Cytotoxic T cell (primary cell): ENCODE data around the gene SMCR8.

DNA sequence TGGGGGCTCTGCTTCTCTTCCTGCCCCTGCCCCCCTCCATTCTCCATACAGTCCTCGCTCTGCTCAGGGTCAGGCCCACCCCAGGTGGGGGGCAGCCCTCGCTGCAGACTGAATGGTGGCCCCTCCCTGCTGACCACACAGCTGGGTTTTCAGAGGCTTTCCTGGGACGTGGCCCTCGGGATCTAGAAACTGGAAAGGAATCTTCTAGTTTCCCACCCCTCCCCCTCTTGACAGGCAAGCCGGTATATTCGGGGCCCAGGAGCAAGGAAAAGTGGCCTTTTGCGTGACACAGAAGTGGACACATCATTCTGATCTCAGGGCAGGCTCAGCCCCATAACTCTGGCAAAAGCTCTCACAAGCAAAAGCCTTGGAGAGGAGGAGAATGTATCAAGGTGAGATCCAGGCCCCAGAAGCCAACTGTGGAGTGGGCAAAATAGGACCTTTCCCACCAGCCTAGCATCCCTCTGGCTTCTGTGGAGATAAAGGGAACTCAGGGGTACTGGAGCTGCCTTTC, 2.1 kb downstream of the RAI1 start:
- PRO-cap, 2 experiments = no peak in any of the 2 experiments

DNA sequence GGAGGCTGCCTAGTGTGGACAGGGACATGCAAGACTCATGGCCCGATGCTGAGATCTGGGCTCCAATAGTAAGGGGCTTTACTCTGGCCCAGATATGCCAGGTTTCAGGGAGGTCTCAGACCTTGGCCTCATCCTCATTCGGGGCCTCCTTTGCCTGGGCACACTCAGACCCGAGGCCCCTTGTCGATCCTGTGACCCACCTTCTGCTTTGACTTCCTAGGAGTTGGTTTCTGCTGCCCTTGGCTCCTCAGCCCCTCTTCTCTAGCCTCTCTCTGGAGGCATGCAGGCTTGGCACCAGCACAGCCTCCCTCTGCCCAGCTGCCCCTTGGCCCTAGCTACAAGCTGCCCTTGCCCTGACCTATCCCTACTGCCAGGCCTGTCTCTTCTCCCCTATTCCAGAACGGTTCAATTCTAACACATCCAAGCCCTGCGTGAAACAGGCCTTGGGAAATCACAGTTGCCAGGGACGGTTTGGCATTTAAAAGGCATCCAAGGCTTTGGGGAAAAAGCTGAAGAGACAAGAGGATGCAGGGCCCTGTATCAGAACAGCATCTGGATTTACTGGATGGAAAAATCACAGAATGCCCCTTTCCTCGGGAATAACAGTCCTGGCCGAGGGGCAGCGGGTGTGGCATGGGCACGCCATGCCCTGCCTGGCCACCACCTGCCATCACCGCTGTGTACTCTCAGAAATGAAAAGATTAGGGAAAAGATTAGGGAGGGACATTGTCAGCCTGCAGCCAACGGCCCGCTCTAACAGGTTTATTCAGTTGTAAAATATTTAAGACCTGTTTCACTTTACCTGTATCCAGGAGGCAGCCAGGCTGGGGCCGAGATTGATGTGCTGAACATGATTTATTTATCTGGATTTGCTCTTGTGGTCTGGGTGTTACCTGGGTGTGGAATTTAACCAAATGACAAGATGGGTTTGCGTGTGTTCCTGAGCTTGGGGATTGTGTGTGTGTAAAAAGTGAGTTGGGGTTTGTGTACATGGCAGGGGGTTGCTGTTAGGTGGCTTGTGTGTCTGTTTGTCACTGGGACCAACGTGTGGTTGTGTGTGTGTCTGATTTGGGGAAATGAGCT, 15.8 kb downstream of the RAI1 start:
- PRO-cap, 2 experiments = no peak in any of the 2 experiments

DNA sequence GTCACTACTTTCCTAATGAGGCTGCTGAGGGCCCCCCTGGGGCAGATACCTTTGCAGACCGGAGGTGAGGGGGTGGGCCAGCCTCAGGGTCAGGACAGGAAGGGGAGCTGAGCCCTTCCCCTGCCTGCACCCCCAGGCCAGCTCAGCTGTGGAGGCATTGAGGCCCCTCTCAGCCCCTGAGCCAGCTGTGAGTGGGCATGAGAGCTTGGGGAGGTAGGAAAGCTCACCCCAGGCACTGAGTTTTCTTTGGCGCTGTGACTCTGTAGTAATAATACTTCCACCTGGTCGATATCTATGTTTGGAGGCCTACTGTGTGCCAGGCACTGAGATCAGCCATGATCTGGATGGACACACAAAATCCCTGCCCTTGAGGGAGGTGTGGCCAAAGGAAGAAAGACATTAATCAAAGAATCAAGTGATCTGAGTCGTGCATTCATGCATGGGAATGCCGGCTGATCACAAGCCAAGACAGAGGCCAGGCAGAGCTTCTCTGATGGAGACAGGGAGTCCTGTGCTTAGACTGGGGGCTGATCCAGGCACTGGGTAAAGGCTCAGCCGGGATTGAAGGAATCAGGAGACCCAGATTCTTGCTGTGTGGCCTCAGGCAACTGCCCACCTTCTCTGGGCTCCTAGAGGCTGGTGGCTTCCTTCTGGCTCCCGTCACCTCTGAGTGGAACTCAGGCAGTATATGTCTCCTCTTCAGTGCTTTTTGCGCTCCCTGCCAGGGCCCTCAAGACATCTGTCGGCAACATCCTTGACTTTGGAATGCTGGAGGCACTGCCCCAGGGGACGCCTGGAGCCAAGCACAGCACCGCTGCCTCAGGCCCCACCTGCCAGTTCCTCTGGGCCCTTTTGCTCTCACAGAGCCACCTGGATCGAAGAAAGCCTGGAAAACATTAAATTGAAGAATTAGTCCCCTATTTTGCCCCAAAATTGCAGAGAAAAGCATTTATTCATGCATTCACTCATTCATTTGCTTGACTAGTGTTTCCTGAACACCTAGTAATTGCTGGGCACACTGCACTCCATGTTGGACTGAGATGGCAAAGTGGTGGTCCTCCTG, 17.6 kb downstream of the RAI1 start:
- PRO-cap, 2 experiments = no peak in any of the 2 experiments

DNA sequence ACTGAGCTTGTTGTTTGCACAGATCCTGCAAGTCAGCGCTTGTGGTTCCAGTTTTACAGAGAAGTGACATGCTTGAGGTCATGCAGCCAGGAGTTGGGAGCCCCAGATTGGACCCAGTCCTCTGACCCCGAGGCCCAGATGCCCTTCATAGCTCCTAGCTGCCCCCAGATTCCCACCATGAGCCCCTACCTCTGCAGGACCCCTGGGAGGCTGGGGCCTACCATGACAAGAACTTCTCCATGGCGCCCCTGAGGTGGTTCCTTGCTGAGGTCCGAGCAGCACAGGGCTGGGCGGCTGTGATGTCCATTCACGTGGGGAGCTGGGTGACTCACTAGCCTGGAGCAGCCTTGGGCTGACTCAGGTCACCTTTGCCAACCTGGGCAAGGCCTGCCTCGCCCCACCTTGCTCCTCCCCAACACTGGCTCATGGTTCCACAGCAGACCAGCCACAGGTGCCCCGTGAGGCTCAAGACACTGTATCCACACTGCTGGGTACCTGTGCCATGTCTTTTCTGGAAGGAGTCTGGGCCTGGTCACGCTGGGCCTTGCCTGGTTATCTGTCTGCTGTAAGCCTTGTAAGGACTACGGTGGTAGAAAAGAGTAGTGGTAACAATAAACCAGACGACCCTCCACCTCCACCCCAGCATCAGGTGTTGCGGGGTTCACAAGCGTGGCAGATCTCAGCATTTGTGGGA, 47.6 kb downstream of the RAI1 start:
- PRO-cap, 2 experiments = no peak in any of the 2 experiments

DNA sequence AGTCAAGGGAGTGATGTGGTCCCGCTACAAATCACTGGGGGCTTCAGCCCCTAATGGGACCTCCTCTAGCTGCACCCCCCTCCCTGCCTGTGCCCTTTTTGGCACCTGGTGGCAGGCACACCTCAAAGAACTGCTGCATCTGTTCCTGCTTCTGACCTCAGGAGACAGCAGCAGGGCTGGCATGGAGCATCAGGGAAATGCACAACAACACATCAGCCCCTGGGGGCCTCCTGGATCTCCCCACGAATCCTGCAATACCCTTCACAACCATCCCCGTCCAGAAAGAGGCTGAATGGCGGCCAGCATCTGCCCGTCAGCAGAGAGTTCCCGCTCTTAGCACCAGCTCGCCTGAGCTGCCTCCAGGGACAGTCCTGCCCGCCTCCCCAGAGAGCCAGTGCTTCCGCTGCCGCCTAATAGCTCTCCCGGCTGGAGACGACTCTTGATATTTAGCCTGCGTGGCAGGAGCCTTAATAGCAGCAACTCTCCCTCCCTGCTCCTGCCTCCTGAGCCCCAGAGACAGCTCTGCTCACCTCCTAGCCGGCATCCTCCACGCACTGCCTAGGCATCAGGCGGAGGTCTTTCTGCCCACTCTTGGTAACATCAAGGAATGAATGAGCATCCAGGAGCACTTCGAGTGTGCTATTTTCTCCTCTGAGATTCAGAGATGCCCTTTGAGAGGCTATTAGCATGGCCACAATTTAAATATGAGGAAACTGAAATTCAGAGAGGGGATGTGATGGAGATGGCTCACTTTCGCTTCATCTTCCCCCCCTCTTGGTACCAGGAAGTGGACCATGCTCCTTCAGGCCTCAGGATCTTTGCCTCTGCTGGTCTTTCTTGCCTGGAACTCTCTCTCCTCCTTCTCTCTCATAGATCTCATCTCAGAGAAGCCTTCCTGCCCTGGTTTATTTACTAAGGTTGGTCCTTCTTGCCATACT, 67.8 kb downstream of the RAI1 start:
- PRO-cap, 2 experiments = no peak in any of the 2 experiments

- PRO-cap, 2 experiments = no peak in any of the 2 experiments
These were observed 58.0 kb downstream of the SREBF1 start for GRCh38 chr17:17778446-17779488.

DNA sequence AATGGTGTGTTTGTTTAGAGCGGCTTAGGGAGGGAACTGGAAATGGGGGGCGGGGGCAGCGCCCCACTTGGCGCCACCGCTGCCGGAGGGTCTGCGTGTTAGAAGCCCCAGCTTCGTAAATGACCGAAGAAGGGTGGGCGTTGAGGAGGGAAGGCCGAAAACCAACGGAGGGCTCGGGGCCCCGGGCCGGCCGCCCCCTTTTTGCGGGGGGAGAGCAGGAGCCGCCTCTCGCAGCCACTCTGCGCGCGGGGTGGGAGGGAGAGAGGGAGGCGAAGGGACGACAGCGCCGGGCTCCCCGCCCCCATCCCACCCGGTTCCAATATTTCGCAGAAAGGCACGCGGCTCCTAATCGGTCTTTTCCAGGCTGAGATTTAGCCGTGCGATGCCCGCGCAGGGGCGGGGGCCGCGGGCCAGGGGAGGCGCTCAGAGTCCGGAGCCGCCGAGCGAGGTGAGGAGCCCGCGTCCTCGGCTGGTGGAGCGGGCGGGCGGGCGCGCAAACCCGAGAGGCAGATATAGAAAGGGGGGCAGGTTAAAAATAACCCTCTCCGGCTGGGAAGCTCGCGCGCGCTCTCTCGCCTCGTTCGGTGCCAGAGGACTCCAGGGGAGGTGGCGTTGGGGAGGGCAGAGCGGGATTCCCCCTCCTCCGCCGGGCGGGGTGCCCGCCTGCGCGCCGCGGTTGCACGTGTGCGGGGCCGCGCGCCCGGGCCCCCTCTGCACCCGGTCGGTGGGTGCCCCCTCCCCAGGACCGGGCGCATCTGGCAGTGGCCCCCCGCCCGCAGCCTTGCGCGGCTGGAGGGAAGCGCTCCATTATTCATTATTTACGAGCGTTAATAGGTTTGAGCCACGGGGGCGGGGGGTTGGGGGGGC, 54.8 kb downstream of the SREBF1 start:
- PRO-cap, 2 experiments = no peak in any of the 2 experiments

DNA sequence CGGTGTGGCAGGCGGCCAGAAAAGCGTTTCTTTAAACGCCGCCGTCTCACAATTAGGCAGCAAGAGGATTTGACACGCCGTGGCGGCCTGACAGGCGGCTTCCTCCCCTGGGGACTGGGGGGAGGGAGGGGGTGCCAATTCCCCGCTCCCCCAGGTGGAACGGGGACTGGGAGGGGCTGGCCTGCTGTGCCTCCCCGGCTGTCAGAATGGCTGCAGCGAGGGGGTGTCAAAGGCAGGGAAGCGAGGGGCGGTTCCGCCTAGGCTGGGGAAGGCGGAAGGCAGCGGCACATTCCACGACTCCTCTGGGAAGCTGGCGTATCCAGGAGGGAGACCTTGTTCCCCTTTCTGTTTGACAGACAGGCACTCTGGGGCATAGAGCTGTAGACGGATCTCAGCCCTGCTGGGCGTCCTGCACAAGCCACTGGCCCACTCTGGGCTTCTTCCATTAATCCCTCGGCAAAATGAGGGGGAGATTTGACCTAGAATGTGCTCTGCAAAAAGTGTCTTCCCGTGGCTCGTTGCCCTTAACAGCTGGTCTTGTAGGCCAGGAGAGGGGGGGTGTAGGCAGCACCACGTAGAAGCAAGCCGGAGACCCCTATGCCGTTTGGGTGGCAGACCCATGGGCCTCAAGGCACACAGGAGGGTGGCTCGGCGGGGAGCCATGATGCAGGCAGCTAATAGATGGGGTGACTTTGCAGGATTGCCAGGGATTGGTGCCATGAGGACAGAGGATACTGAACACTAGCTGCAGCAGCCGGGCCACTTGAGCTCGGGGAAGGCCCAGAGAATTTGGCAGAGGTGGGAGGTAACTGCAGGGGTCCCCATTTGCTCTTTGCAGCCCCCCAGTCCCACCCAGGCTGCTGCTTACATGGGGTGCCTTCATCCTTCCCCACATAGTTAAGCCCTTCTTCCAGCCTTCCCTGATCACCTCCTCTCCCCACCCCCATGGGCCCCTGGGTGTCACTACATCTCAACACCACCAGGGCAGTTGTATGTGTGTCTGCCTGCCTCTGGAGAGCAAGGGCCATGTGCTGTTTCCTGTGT, 52.4 kb downstream of the SREBF1 start:
- PRO-cap, 2 experiments = no peak in any of the 2 experiments

GRCh38 chr17:17811219-17811832, 25.5 kb downstream of the SREBF1 start:
- PRO-cap, 2 experiments = no peak in any of the 2 experiments

DNA sequence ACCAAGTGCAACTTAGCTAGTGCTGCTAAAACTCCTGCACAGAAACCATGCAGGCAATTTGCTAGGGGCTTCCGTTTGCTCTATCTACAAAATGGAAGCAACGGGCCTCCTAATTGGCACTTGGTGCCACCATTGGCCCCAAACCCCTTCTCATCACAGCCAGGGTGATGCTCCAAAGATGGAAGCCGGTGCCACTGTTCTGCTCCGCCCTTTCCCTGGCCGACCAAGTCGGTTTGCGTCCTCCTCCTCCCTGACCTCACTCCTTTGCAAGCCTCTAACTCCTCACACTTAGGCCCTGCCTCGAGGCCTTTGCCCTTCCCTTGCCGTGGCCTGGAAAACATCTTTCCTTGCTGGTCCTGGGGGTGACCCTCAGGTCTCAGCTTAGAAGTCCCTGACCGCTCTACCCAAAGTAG, 1.2 kb downstream of the SREBF1 start:
- PRO-cap, 2 experiments = no peak in any of the 2 experiments

GRCh38 chr17:17849065-17849544, 12.3 kb upstream of the SREBF1 start:
- PRO-cap, 2 experiments = peak in 2 of 2 experiments; most common plus-strand start chr17:17849397 (in 2); most common minus-strand start chr17:17849195 (in 2)

DNA sequence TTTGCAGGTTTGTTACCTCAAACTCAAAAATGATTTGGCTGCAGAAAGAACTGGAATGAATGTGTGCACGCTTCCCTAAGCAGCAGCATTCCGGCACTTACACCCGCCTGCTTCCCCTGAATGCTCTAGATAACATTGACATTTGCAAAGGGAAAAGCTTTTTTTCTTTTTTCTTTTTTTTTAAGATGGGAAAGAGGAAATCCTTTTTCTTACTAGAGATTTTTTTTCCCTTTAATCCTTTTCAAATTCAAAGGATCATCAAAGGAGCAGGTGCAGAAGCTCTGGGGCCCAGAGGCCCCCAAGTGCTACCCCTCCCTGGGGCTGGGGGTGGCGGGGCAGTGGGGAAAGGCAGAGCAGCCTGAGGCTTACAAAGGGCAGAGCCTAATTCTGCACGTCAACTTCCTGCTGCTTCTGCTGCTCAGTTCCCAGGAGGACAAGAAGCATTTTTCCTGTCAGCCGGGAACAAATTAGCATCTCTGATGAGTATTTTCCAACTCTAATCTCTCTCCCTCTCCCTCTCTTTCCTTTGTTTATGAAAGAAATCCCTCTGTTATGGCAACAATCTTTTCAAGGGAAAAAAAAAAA, 32.0 kb upstream of the SREBF1 start:
- PRO-cap, 2 experiments = no peak in any of the 2 experiments

DNA sequence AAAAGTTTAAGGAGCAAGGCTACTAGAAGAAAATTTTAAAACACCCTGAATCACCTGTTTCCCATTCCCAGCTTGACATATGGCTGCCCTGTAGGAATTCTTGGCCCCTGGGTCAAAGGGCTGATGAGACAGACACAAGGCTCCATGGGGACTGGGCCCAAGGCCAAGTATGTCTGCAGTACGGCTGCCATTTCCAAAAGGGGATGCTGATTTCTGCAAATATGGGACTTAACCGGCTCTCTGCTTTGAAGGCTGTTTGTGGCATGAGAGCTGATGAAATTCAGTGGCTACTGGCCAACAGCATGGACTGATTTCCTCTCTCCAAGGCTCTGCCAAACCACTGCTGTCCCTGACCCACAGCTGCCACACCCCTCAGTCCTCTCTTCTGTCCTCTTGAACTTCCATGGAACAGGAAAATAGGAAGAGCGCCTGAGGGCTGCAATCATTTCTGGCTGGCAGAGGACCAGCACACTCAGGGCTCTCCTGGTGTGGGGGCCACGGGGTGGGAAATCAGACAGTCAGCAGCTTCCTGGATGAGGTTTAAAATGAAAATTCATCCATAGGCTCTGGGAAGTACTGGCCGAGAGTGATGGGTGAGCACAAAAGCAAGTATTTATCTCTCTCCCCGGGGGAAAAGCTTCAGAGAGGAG, 63.9 kb upstream of the SREBF1 start:
- PRO-cap, 2 experiments = no peak in any of the 2 experiments

DNA sequence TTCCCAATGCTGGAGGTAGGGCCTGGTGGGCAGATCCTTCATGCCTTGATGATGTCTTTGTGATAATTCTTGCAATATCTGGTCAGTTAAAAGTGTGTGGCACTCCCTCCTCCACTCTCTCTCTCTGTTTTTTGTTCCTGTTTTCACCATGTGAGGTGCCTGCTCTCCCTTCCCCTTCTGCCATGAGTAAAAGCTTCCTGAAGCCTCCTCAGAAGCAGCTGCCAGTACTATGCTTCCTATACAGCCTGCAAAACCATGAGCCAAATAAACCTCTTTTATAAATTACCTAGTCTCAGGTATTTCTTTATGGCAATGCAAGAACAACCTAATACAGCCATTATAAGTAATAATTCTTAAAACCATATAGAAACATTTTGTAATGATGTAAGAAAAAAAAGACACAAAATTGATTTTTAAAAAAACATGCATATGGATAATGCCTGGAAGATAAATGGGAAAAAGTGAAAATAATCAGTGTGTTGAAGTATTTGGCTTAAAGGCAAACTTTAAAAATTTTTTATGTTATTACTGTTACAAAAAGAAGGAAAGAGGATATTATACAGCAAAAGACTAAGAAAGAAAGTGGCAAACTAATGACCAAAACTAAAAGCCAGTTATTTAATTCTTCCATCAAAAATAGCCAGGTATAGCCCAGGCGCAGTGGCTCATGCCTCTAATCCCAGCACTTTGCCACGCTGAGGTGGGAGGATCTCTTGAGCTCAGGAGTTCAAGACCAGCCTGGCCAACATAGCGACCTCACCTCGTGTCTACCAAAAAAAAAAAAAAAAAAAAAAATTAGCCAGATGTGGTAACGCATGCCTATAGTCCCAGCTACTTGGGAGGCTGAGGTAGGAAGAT, 47.1 kb downstream of the TOM1L2 start:
- PRO-cap, 2 experiments = no peak in any of the 2 experiments

DNA sequence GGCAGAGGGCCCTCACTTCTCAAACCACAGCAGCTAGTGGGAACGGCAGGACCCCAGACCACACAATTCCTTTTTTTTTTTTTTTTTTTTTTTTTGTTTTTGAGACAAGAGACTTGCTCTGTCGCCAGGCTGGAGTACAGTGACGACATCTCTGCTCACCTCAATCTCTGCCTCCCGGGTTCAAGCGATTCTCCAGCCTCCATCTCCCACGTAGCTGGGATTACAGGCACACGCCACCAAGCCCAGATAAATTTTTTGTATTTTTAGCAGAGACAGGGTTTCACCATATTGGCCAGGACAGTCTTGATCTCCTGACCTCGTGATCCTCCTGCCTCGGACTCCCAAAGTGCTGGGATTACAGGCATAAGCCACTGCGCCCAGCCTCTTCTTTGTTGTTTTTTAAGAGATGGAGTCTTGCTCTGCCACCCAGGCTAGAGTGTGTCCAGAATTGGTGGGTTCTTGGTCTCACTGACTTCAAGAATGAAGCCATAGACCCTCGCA, 16.9 kb downstream of the TOM1L2 start:
- PRO-cap, 2 experiments = no peak in any of the 2 experiments

DNA sequence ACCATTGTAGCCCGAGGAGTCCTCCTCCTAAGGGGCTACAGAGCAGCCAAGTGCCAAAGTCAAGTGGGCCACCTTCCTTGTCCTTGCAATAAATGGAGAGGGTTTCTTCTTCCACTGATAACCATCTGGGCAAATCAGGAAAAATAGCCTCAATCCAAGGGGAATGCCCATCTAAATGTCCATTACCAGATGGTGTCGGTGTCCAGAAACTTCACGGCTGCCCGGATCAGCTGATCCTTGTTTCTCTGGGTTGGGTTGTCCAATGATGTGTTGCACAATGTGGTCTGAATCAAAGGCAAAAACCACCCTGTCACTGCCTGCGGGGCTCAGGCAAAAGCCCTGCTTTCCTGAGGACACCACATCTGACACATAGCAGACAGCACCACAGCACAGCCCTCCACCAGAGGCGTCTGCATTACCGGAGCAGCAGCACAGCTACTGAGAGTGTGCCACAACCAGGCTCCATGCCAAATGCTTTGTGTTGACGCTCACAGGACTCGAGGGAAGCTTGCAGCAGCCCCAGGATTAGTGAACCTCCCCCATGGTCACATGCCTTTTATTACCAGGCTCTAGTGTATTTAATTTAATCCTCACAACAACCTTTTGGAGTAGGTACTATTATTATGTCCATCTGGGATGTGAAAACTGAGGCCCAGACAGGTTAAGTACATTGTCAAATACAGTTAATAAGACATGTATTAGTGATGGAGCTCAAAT, 12.7 kb downstream of the ATPAF2 start:
- PRO-cap, 2 experiments = peak in 2 of 2 experiments; most common plus-strand start position 415 of the sequence (in 2); most common minus-strand start position 440 of the sequence (in 2)

DNA sequence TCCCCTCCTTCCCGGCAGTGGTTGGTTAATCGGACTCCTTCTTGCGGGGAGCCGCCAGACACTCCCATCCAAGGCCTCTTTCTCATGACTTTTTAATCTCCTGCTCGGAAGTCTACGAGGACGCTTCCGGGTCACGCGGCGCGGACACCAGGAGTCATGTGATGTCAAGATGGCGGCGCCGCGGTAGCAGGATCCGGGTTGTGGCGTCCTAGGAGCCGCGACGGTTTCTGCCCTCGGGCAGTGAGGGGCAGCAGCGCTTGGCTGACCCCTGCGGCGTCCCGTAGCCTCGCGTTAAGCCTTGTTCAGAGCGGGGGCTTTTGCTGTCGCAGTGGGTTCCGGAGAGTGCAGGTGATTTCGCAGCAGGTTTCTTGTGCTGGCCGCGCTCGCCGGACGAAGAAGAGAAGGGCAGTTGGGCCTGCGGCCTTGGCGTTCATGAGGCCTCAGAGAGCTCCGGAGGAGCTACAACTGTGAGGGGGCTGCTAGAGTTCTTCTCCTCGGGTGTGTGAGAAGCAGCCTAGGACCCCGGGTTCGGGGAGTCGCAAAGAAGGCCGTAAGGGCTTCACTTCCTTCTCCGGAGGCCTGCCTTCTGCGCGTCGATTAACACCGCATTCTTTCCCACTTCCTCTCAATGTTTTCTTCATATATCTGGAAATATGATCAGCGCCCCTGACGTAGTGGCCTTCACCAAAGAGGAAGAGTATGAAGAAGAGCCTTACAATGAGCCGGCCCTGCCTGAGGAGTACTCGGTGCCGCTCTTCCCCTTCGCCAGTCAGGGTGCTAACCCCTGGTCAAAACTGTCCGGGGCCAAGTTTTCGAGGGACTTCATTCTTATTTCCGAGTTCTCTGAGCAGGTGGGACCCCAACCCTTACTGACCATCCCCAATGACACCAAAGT, at the start of gene SMCR8:
Gene SMCR8, plus strand, starts transcription at position 157 of the 895 bp plus-strand sequence.
- PRO-cap, 2 experiments = peak in 2 of 2 experiments; most common plus-strand start position 157 of the sequence (in 2); most common minus-strand start position 540 of the sequence (in 2)

DNA sequence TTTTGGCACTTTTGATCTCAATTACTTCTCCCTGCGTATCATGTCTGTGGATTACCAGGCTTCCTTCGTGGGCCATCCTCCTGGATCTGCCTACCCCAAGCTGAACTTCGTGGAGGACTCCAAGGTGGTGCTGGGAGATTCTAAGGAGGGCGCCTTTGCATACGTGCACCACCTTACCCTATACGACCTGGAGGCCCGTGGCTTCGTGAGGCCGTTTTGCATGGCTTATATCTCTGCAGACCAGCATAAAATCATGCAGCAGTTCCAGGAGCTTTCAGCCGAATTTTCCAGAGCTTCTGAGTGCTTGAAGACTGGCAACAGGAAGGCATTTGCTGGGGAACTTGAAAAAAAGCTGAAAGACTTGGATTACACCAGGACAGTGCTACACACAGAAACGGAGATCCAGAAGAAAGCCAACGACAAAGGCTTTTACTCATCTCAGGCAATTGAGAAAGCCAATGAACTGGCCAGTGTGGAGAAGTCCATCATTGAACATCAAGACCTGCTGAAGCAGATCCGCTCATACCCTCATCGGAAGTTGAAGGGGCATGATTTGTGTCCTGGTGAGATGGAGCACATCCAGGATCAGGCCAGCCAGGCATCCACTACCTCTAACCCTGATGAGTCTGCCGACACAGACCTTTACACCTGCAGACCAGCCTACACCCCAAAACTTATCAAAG, 1.1 kb downstream of the SMCR8 start:
- PRO-cap, 2 experiments = no peak in any of the 2 experiments

DNA sequence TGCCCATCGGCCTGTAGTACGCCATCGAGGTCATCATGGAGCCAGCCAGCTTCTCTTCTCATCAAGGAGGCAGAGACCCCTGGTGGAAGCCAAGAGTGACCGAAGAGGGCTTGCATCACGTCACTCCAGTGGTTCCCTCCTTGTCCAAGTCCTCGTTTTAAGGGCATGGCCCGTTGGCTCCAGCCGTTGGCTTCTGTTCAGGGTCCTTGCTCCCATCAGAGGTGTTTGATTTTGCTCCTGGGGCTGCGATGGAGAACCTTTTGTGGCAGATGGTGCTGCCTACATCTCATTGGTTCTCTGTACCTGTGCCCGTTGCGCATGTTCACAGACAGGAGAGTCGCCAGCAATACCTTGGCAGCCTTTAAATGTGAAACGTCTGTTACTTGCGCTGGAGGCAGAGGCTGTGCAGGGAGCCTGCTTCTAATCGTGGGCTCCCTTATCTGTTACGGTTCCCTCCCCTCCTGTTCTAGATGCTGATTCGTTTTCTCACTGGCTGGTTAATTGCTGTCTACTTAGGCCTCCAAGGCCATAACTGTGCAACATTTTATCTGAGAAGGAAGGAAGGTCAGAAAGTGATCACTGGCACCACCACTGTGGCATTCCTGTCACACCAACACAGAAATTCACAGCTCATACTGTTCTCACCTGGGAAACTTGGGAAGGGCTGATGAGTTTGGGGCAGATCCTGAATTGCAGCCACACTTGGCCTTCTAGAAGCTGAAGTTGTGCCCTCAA, 9.6 kb downstream of the SMCR8 start:
- PRO-cap, 2 experiments = no peak in any of the 2 experiments

GRCh38 chr17:18569244-18569891, 74.8 kb downstream of the TBC1D28 start:
- PRO-cap, 2 experiments = no peak in any of the 2 experiments